ENCODE data around the gene DSC2.

DNA sequence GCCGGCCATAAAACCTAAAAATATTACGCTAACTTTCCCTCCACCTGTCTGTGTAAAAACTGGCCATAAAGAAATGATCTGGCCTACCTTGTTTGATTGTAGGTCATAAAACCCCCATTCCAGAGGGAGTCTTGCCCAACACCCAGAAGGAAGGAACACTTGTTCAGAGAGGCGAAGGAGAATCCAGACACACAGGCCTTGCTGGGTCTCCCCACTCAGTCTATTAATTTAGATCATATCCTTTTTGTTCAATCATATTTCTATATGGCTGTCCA, 344.7 kb downstream of the HRH4 start:
- PRO-cap, 4 experiments: no peak in any of the 4 experiments
- RAMPAGE, long total RNA, 2 experiments: no peak in any of the 2 experiments

- PRO-cap, 4 experiments: no peak in any of the 4 experiments
- RAMPAGE, long total RNA, 2 experiments: no peak in any of the 2 experiments
Observed at GRCh38 chr18:24988154-24988410, 363.9 kb downstream of the ZNF521 start.

GRCh38 chr18:26390090-26390709, 158.2 kb downstream of the KCTD1 start:
- PRO-cap, 4 experiments: no peak in any of the 4 experiments
- RAMPAGE, long total RNA, 2 experiments: no peak in any of the 2 experiments

DNA sequence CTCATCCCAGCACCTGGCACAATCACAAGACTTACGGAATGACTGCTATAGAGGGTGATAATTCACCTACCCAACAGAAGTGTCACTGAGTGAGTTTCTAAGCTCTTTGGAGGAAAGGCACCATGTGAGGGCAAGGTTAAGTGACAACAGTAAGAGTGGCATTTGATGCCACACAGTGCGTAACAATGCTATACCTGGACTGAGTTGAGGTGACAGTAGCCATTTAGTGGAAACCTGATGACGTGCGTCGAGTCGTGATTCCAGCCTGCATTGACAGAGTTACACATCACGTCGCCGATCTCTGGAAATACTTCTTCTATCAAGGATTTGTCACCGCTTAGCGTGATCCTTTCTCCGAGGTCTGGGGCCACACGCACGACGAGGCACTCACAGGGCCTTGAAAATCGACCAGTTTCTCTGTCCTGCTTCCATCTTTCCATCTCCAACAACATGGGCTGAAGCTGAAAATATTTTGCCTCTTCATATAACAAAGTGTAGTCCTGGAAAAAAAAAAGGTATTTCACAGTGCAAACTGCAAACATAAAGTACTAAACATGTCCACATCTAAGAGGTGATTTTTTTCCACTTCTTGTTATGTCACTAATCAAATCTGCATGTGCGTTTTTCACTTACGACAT, 88.8 kb downstream of the KCTD1 start:
- PRO-cap, 4 experiments: no peak in any of the 4 experiments
- RAMPAGE, long total RNA, 2 experiments: start-site peak on the minus strand in 2 of 2 experiments, centred at positions 271 to 300 of the sequence, 7 to 11 reads per replicate

DNA sequence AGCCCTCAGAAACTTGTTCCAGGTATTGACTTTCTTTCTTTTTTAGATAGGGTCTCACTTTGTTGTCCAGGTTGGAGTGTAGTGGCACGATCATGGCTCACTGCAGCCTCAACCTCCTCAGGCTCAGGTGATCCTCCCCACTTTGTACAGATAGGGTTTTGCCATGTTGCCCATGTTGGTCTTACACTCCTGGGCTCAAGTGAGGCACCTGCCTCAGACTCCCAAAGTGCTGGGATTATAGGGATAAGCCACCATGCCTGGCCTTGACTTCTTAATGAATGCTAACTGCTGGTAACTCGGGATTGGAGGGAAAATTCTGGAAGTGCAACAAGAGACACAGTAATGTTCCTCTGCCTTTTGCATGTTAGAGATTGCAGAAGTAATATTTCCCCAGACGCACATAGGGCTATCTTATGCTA, 128.8 kb downstream of the AQP4 start:
- PRO-cap, 4 experiments: peak in 2 of 4 experiments; most common minus-strand start position 220 of the sequence (in 2)
- RAMPAGE, long total RNA, 2 experiments: no peak in any of the 2 experiments

DNA sequence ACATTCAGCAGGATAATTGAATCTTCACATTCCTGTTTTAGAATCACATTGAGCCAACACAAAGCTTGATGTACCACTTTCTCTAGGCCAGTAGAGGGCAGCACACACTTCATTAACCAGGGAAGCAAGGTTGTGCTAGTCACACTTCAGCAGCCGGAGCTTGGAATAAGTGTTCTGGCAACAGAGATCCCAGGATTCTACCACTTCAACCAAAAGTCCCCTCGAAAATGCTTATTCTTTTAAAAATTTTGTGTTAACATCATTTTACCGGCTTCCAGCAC, 420.2 kb upstream of the CHST9 start:
- PRO-cap, 4 experiments: no peak in any of the 4 experiments
- RAMPAGE, long total RNA, 2 experiments: no peak in any of the 2 experiments

- PRO-cap, 4 experiments: no peak in any of the 4 experiments
- RAMPAGE, long total RNA, 2 experiments: start-site peak on the minus strand in 1 of 2 experiments, at chr18:27993535-27993627 at its widest, 138 reads per replicate
Observed at GRCh38 chr18:27993332-27993680, 183.6 kb downstream of the CDH2 start.

GRCh38 chr18:28175983-28176478, 899 bp downstream of the CDH2 start:
- PRO-cap, 4 experiments: peak in 1 of 4 experiments; most common plus-strand start chr18:28176292 (in 1); most common minus-strand start chr18:28176083 (in 1)
- RAMPAGE, long total RNA, 2 experiments: no peak in any of the 2 experiments

DNA sequence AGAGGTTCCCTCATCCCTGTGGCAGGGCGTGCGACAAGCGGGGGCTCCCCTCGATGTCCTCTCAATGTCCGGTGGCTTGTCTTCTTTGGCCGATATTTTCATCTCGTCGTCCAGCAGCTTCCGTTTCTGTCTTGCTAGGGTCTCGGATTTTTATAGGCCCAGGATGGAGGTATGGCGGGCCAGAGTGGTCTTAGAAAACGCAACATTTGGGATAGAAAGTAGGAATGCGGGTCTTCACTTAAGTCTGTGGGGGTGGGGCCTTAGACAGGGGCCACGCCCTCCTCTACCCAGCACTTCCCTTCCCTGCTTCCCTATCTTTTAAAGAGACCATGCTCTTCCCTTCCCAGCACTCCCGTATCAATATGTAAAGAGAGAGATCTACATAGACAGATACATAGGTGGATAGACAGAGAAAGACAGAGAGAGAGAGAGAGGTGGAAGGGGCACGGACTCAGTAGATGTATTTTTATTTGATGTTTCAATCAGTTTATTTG, 866.7 kb downstream of the DSC3 start:
- PRO-cap, 4 experiments: no peak in any of the 4 experiments
- RAMPAGE, long total RNA, 2 experiments: no peak in any of the 2 experiments

GRCh38 chr18:31101834-31102771, at the start of gene DSC2:
Gene DSC2 (minus strand): TSS chr18:31102421.
- PRO-cap, 4 experiments: peak in 3 of 4 experiments; most common plus-strand start chr18:31102434 (in 2); most common minus-strand start chr18:31102421 (in 2)
- RAMPAGE, long total RNA, 2 experiments: start-site peak on the minus strand in 2 of 2 experiments, at chr18:31102405-31102457 at its widest, 17 to 48 reads per replicate

- PRO-cap, 4 experiments: no peak in any of the 4 experiments
- RAMPAGE, long total RNA, 2 experiments: no peak in any of the 2 experiments
Observed at GRCh38 chr18:31207365-31207993, 44.8 kb upstream of the DSC1 start.

DNA sequence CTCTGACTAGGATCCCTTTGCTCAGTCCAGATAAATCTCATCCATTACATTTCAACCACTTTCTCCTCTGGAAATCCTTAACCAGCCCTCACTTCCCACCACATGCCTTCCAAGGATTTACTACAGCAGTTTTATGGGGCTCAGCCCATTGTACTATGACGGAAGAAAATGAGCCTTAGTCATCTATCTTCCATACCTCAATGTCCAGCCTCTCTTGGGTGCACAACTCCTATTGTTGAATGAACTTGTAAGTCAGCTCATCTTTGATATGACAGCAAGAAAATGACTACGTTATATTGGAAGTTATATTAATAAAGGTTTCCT, 3.5 kb downstream of the B4GALT6 start:
- PRO-cap, 4 experiments: no peak in any of the 4 experiments
- RAMPAGE, long total RNA, 2 experiments: no peak in any of the 2 experiments

- PRO-cap, 4 experiments: no peak in any of the 4 experiments
- RAMPAGE, long total RNA, 2 experiments: no peak in any of the 2 experiments
Observed at GRCh38 chr18:31685613-31685745, 1.1 kb upstream of the B4GALT6 start.

- PRO-cap, 4 experiments: peak in 4 of 4 experiments; most common plus-strand start chr18:31739855 (in 1); most common minus-strand start chr18:31739821 (in 4)
- RAMPAGE, long total RNA, 2 experiments: no peak in any of the 2 experiments
Observed at GRCh38 chr18:31739710-31740104, 21.0 kb downstream of the SLC25A52 start.

- PRO-cap, 4 experiments: peak in 4 of 4 experiments; most common minus-strand start chr18:32093842 (in 3)
- RAMPAGE, long total RNA, 2 experiments: no peak in any of the 2 experiments
Observed at GRCh38 chr18:32093631-32094203, 2.0 kb downstream of the RNF138 start.

- PRO-cap, 4 experiments: peak in 3 of 4 experiments; most common plus-strand start chr18:32209921 (in 3); most common minus-strand start chr18:32209846 (in 1)
- RAMPAGE, long total RNA, 2 experiments: no peak in any of the 2 experiments
Observed at GRCh38 chr18:32209733-32210045, 19.9 kb downstream of the MEP1B start.

DNA sequence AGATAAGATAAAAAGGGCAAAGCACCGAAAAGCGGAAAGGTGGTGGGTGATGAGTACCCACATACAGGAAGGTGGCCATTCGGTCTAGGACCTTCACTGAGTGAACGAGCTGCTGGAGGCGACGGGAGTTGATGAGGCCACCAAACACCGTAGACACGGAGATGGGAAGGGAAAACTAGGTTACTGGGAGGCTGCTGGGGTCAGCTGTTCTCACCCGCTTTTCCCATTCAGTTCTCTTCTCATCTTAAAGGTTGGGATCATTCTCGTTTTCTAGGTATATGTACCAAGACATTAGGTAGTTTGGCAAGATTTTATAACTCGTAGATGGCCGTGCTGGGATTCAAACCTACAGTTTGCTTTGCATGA, 754 bp upstream of the GAREM1 start:
- PRO-cap, 4 experiments: peak in 2 of 4 experiments; most common plus-strand start position 99 of the sequence (in 1); most common minus-strand start position 106 of the sequence (in 2)
- RAMPAGE, long total RNA, 2 experiments: no peak in any of the 2 experiments

DNA sequence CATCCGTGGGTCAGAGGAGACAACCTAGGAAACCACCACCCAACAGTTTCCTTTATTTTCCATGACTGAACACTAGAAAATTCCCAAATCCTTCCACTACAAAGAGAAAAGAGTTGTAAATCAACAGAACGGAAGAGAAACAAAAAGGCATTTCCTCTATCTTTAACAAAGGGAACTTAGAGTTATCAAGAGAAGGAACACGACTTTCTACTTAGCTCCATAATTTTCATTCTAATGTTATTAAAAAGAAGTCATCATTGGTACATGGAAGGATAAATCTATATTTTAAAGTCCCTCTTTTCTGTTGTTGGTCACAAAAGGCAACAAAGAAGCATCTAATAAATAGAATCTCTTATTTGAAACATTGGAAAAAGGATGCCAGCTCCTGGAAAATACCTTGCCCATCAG, 35.1 kb downstream of the KLHL14 start:
- PRO-cap, 4 experiments: no peak in any of the 4 experiments
- RAMPAGE, long total RNA, 2 experiments: no peak in any of the 2 experiments

DNA sequence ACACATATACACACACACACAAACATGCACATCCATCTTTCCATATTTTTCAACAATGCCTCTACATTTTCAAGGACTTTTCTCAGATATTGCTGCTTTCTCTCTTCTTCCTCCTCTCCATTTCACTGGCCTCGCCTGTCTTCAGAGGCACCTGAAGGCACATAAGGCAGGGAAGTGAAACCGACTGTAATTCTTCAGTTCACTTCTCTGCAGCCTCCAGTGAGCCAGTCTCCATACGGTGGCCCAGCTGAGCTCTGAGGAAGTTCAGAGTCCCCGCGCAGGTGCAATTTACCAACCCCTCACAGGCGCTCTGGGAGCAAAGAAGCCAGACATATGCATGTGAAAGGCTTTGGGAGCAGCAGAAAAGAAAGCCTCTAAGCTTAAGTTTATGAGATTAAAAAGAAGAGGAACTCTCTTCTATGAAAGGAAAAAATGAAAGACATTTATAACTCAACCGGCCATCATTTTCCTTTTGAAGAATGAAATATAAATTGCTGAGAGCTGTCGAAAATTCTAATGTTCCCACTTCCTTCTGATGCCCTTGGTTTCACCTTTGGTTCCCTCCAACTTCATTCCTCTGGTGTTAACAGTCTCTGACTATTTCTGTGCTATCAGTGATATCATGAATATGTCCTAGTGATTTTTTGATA, 12.3 kb downstream of the KLHL14 start:
- PRO-cap, 4 experiments: no peak in any of the 4 experiments
- RAMPAGE, long total RNA, 2 experiments: no peak in any of the 2 experiments

- PRO-cap, 4 experiments: peak in 2 of 4 experiments; most common minus-strand start chr18:33533098 (in 1)
- RAMPAGE, long total RNA, 2 experiments: no peak in any of the 2 experiments
Observed at GRCh38 chr18:33533013-33533351, 45.0 kb upstream of the ASXL3 start.